Paraaortic lymph node (tissue), 1 donor: ENCODE measurements around the gene KRTAP5-5.

DNA sequence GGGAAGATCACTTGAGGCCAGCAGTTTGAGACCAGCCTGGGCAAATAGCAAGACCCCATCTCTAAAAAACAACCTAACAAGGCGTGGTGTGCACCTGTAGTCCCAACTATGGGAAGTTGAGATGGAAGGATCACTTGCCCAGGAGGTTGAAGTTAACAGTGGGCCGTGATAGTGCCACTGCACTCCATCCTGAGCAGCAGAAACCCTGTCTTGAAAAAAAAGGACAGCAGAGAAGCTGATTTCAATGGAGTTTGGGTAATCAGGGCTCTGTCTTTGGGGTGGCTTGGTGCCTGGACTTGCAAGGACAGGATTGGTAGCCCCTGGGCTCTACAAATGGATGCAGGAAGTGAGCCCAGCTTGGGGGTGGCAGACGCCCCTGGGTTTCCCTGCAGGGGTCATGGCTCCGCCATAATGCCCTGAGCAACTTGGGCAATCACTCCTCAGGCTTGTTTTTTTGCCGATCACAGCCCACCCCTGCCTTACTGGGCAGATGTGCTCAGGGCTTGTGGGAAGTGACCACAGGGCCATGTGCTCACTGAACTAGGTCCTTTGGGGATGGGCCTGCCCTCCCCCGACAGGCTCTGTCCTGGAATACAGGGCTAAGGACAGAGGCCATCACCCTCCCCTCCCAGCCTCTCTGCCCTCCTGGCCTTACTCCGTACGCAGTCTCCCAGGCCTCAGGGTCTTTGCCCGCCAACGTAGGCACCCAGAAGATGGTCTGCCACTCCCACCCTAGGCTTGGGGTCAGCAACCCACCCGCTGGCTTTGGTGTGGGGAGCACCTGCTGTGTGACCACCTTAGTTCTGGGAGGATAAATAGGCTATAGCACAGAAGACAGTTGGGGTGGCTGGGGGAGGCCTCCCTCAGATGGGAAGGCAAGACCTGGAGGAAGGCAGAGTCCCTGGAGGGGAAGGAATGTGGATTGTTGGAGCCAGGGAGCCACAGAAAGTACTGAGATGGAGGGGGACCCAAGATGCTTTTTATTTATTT lies 3.7 kb downstream of the RPLP2 start:
- PRO-cap, result no peak

- PRO-cap, result no peak
These were observed 2.6 kb downstream of the POLR2L start for GRCh38 chr11:839571-840195.

- PRO-cap, result no peak
These were observed 20.3 kb downstream of the TSPAN4 start for GRCh38 chr11:862914-863483.

GRCh38 chr11:864475-865432 lies 22.1 kb downstream of the TSPAN4 start:
- PRO-cap, result no peak

- PRO-cap, result no peak
These were observed 1.1 kb upstream of the AP2A2 start for GRCh38 chr11:924339-925119.

DNA sequence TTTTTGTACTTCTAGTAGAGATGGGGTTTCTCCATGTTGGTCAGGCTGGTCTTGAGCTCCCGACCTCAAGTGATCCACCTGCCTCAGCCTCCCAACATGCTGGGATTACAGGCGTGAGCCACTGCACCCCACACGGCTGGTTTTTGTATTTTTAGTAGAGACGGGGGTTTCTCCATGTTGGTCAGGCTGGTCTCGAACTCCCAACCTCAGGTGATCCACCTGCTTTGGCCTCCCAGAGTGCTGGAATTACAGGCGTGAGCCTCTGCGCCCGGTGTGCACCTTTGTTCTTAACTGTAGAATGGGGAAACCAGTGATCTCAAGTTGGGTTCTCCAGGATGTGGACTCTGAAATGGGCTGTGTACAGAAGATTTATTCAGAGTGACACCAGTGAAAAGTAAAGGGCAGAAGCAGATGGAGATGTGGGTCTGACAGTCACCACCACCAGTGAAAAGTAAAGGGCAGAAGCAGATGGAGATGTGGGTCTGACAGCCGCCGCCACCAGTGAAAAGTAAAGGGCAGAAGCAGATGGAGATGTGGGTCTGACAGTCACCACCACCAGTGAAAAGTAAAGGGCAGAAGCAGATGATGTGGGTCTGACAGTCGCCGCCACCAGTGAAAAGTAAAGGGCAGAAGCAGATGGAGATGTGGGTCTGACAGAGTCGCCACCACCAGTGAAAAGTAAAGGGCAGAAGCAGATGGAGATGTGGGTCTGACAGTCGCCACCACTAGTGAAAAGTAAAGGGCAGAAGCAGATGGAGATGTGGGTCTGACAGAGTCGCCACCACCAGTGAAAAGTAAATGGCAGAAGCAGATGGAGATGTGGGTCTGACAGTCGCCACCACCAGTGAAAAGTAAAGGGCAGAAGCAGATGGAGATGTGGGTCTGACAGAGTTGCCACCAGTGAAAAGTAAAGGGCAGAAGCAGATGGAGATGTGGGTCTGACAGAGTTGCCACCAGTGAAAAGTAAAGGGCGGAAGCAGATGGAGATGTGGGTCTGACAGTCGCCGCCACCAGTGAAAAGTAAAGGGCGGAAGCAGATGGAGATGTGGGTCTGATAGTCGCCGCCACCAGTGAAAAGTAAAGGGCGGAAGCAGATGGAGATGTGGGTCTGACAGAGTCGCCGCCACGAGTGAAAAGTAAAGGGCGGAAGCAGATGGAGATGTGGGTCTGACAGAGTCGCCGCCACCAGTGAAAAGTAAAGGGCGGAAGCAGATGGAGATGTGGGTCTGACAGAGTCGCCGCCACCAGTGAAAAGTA lies 35.4 kb downstream of the AP2A2 start:
- PRO-cap, result no peak

DNA sequence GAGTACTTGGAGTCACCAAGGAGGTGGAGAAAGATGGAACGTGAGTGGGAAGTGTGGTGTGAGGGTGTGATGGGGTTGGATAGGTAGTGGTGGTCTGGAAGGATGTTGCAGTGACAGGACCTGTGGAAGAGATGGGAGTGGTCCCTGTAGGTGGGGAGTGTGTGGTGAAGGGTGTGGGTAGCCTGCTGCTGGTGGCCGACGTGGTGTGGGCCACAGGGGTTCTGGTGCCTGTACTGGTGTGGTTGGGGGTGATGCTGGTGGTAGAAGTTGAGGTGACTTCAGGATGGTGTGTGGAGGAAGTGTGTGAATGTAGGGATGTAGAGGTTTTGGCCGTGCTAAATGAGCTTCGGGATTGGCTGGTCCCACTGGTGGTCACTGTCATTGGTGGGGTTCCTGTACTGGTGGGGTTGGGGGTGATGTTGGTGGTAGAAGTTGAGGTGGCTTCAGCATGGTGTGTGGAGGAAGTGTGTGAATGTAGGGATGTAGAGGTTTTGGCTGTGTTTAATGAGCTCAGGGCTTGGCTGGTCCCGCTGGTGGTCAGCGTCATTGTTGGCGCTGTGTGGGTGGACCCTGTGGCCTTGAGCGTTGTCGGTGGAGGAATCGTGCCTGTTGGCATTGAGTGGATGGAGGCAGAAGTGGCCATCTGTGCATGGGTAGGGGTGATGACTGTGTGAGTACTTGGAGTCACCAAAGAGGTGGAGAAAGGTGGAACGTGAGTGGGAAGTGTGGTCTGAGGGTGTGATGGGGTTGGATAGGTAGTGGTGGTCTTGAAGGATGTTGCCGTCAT lies 19.1 kb downstream of the MUC6 start:
- PRO-cap, result no peak

DNA sequence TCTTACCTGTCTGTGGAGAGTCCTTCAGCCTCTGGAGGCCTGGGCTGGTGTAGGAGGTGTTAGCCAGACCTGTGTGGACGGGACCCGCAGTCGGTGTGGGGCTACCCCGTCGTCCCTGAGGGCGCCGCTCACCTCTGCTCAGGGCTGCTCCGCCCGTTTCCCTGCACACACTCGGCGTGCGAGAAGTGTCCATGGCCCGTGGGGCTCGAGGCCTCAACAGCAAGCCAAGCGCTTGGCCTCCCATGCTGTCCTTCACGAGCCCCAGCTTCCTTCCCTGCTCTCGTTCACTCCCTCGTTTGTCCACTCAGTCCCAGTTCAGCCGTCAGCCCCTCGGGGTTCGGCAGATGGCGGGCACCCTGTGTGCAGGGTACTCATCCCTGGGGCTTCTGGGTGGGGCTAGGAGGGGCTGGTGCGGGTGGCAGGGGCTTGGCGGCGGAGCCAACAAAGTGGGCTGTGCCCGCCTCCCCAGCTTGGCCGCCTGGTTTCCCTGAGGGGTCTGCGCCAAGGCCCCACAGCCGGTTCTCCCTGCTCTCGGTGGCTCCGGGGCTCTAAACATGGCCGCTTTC lies 3.4 kb downstream of the MUC6 start:
- PRO-cap, result no peak

DNA sequence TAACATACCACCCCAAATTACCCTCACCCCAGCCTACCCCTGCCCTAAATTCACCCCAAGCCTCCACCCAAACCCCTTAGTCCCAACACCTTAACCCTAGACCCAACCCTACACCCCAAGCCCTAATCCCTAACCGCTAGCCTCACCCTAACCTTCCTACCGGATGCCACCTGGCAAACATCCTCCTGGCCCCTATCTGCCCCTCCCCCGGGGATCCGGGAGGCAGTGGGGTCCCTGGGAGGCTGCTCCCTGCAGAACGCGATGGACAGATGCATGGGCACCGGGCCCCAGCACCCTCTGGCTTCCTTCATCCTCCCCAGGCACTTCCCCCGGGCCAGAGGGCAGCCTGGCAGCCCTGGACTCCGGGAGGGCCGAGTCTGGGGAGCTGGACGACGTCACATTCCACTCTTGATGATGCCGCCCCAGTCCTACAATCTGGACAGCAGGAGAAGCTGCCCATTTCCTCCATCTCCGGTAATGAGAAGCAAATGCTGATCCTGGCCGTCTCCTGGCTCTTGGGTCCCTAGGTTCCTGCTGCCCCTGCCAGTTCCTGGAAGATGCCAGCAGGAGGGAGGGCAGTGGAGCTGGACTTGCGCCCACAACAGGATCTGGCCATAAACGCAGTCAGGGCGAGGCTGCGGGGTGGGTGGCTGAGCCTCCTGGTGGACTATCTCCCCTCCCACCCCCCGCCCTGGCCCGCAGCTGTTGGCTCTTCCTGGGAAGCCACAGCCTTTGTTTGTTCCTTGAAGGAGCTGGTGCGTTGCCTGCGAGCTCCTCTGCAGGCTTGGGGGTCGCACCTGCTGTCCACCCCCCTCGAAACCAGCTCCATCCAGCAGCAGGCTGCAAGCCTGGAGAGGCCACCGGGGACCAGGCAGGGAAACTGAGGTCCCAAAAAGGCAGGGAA lies 17.7 kb upstream of the MUC6 start:
- PRO-cap, result no peak

DNA sequence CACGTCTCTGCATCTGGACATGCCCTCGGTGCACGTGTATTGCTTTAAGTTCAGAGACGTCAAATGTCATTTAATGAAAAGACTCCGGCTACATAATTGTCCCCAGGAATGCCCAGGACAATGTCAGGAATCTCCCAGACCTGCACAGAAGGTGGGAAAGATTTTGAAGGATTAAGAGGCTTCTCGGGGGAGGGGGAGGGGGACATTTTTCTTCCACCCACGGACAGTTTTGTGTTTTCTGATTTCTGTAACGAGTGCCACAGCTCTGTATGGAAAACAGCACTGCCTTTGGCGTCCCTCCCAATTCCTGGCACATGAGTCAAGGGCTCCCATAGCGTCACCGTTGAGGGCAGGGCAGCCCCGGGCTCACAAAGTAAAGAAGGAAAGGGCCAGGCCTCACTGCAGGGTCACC lies 24.2 kb upstream of the MUC6 start:
- PRO-cap, result no peak

DNA sequence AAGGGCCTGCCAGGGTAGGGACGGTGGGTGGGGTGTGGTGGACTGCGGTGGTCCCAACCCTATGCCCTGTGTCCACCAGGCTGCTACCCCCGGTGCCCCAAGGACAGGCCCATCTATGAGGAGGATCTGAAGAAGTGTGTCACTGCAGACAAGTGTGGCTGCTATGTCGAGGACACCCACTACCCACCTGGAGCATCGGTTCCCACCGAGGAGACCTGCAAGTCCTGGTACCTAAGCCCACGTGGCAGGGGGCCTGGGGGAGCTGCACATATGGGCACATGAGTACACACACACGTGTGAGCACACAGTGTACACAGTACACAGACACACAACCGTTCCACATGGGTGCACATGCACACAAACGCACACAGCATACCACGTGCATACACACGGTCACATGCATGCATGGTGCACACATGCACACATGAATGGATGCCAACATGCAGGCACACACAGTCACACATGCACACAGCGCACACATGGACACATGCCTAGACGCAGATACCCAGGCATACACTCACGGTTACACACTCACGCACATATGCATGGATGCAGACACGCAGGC lies 54.2 kb upstream of the MUC6 start:
- PRO-cap, result no peak

GRCh38 chr11:1391070-1391742 lies 1.5 kb downstream of the BRSK2 start:
- PRO-cap, result no peak

GRCh38 chr11:1423287-1423838 lies 33.6 kb downstream of the BRSK2 start:
- PRO-cap, result no peak

GRCh38 chr11:1485913-1486478 lies 583 bp downstream of the MOB2 start:
- PRO-cap, result no peak

- PRO-cap, result no peak
These were observed 16.3 kb downstream of the DUSP8 start for GRCh38 chr11:1555559-1556308.

GRCh38 chr11:1562793-1563366 lies 9.2 kb downstream of the DUSP8 start:
- PRO-cap, result no peak

DNA sequence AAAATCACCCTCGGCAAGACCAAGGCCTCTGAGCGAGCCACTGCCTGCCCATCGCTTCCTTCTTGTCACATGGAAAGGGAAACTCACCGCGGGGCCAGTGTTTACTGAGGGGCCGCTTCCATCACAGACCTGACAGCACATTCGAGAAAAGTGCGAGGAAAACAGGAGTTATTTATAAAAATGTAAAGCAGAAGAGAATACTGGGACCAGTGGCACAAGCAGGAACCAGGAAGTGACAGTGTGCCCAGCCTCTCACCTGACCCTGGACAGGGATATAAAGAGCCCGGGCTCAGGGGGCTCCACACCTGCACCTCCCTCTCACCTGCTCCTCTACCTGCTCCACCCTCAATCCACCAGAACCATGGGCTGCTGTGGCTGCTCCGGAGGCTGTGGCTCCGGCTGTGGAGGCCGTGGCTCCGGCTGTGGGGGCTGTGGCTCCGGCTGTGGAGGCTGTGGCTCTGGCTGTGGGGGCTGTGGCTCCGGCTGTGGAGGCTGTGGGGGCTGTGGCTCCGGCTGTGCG lies at the start of gene KRTAP5-5:
KRTAP5-5 (plus strand) TSS at position 296 of the 520 bp plus-strand sequence.
- PRO-cap, result no peak

DNA sequence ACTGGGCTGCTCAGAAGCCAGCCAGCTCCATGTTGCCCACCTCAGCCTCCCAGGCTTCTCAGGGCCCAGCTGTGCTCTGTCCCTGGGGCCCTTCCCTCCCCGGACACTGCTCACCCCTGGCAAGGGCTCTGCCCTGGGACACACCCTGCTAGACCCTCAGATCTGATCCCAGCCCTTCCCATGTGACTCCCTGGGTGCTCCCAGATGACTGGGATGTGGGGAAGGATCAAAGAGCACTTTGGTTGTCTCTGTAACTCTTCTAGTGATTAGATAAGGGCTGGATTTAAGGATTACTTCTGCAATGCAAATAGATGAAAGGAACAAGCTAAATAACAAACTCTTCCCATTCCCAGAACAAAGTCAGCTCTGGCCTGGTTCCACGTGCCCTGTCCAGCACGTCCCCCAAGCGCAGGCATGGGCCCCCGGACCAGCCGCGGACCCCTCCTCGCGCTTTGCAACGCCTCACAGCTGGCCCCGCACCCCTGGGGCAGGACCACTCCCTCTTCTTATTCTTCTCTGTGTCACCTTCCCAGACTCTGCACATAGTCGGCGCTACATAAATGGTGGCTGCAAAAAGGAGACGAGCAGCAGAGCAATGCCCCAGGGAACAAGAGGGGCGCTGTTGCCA lies 5.8 kb upstream of the KRTAP5-6 start:
- PRO-cap, result no peak

- PRO-cap, result no peak
These were observed 4.4 kb upstream of the IFITM10 start for GRCh38 chr11:1754727-1755298.

GRCh38 chr11:1764290-1764851 lies 644 bp upstream of the CTSD start:
- PRO-cap, result no peak